UCH-1 (cell line): ENCODE measurements around the gene CHRNA9.

GRCh38 chr4:40225276-40225867, 28.5 kb downstream of the RHOH start:
- RRBS: no CpG with 5 or more reads among the region's 8 CpGs

DNA sequence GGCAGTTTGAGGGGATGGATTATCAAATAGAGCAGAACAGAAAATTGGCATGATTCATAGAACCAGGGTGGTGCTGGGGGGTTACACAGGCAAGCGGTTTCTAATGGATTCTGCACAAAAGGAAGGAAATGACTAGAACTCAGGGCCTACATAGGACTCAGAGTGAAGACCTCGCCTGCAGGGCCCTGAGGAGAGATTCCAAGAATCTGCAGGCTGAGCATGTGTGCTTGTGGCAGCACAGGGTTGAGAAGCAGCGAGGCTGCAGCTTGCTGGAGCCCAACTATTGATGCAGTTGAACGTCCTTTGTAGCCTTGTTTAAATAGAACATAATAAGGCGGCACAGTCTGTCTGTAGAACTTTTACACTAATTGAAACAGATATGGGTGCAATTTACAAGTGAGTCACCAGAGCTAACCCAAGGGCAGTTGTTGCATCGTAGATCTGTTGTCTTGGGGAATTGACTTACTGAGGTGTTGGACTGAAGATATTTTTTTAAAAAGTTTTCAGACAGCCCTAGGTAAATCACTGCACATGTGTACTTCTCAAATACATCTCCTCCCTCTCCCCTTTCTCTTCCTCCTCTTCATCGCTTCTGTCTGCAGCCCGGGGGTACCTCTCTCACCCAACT, 58.2 kb downstream of the RHOH start:
- RRBS: no CpG with 5 or more reads among the region's 8 CpGs

DNA sequence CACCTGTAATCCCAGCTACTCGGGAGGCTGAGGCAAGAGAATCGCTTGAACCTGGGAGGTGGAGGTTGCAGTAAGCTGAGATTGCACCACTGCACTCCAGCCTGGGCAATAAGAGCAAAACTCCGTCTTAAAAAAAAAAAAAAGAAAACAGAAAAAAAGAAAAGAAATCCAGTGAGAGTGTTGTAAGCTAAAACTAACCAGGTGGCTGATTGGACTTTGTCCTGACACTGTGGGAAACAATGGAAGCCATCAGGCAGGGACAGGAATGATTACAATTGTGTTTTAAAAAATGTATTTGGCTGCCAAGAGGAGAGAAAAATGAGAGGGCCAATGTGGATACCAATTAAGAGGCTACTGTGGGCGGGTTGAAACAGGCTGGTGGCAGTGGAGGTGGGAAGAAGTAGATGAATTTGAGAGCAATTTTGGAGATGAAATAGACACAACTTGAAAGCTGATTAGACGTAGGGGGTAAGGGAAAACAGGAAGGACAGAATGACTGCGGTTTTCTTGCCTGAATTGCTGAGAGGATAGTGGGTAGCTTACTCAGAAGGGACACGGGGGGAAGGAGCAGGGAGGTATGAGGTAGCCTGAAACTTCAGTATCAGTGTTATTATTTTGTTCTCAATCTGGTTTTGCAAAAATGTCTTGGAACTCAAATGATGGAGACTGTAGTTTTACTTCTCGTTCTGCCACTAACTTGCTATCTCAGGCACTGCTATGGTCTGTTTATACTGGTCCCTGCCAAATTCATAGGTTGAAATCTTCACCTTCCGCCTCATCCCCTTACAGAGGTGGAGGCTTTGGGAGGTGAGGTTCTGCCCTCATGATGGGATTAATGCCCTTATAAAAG, 45.6 kb upstream of the CHRNA9 start:
- RRBS: no CpG with 5 or more reads among the region's 9 CpGs

GRCh38 chr4:40308900-40310087, 25.8 kb upstream of the CHRNA9 start:
- RRBS: no CpG with 5 or more reads among the region's 15 CpGs

- RRBS: no CpG with 5 or more reads among the region's 3 CpGs
Observed at GRCh38 chr4:40316163-40316732, 18.9 kb upstream of the CHRNA9 start.

DNA sequence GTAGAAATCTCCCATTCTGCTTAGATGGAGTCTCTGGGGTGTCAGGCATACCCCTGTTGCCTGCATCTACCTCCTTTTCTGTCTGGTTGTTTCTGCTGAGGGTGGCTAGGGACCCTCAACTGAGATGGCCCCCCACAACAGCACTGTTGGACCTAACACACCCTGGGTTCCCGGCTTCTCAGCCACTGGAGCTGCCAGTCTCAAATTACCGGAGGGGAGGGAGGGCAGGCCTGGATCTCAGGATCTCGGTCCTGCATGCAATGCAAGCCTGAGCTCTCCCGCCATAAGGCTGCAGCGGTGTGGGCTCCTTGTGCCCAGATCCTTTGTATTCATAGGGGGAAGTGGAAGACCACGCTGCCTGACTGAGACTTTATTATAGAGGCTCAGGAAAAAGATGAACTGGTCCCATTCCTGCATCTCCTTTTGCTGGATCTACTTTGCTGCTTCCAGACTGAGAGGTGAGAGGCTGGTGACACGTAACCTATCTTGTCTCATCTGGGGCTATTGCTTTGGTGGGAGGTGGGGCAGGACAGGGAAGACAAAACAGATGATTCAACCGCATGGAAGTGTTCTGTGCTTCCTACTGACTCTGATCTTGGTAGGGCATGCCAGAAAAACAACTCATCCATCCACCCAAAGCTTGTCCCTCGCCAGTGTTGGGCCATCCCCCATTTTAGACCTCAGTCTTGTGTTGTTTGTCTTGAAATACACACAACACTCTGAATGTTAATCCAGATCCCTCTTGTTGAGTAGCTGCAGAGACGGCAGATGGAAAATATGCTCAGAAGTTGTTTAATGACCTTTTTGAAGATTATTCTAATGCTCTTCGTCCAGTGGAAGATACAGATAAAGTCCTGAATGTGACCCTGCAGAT, at the start of gene CHRNA9:
TSS of gene CHRNA9 (plus strand) at position 260 of the 874 bp plus-strand sequence.
- RRBS: 100% methylated on average over 1 of the region's 11 CpGs

GRCh38 chr4:40405169-40405569, 70.0 kb downstream of the CHRNA9 start:
- RRBS: no CpG with 5 or more reads among the region's 3 CpGs

- RRBS: no CpG with 5 or more reads among the region's 19 CpGs
Observed at GRCh38 chr4:40438777-40439157, 103.6 kb downstream of the CHRNA9 start.

- RRBS: no CpG with 5 or more reads among the region's 7 CpGs
Observed at GRCh38 chr4:40448785-40449399, 113.8 kb downstream of the CHRNA9 start.

DNA sequence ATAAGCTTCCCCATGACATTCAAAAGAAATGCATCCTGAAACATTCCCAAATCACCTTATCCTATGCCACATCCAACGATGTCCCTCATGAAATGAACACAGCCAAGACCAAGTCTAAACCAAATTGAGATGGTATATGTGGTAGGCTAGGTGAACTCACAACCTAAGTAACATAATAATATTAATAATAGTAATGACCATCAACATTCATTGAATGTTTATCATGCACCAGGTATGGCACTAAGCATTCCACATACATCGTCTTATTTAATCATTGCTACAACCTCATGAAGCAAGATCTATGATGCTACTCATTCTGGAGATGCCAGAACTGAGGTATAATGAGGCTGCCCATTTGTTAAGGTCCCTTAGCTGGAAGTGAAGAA, 137.8 kb downstream of the CHRNA9 start:
- RRBS: no CpG with 5 or more reads among the region's 2 CpGs

DNA sequence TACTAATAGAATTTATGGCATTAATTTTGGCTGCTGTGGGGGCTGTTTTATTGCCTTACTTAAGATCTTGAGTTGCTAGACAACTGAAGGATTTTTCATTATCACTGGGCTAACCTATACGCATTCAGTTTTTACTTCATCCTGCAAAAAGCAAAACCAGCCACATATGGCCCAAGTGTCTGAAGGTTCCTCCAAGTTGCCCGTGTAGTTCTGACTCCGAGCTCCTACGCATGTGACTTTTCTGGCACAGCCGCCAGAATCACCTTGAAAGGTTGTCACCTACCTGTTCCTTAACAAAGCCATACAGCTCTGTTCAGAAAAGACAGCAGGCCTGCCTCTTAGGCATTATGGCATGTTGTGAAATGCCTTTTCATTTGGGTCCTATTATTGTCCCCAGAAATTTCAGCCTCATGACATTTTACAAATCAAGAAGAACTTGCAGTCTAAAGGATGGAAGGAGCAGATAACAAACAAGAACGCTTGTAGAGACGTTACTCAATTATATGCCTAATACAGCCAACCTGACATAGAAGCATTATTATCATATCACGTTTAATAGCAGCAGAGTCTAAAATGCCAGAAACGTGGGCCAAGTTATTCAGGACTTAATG, 118.6 kb downstream of the RBM47 start:
- RRBS: no CpG with 5 or more reads among the region's 9 CpGs

DNA sequence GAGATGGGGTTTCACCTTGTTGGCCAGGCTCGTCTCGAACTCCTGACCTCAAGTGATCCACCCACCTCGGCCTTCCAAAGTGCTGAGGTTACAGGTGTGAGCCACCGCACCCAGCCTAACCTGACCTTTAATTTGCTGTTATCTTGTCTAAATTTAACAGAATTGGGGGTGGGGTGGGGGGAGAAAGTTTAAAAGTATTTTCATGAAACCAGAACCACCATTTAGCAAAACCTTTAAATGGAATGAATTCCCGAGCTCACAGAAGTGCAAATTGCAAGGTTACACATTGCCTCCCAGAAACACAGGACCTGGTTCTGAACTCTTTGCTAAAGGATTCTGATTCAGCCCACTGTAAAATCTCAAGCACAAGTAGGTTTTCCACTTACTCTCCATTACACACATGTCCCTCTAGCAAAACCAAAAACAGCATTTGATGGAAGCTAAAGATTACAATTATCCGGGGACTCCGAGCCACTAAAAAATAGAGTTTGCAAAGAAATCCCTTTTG, 115.7 kb downstream of the RBM47 start:
- RRBS: no CpG with 5 or more reads among the region's 7 CpGs

DNA sequence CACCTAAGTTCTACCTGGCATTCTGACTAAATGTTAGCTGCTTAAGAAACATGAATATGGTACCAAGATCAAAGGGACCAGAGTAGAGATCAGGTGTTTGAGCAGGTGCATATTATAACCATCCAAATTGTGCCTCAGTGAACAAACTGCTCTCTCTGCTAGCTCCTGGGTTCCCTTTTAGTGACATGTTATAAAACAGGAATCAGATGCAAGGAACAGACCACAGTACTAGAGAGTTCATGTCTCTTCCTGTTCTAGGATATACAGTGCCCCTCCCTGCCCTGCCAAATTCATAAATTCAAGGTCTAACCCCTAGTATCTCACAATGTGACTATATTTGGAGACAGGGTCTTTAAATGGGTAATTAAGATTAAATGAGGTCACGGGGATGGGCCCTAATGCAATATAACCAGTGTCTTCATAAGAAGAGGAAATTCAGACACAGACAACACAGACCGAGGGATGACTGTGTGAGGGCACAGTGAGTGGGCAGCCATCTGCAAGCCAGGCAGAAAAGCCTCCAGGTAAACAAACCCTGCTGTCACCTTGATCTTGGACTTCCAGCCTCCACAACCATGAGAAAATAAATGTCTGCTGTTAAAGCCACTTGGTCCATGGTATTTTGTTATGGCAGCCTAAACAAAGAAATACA, 82.6 kb downstream of the RBM47 start:
- RRBS: no CpG with 5 or more reads among the region's 2 CpGs

DNA sequence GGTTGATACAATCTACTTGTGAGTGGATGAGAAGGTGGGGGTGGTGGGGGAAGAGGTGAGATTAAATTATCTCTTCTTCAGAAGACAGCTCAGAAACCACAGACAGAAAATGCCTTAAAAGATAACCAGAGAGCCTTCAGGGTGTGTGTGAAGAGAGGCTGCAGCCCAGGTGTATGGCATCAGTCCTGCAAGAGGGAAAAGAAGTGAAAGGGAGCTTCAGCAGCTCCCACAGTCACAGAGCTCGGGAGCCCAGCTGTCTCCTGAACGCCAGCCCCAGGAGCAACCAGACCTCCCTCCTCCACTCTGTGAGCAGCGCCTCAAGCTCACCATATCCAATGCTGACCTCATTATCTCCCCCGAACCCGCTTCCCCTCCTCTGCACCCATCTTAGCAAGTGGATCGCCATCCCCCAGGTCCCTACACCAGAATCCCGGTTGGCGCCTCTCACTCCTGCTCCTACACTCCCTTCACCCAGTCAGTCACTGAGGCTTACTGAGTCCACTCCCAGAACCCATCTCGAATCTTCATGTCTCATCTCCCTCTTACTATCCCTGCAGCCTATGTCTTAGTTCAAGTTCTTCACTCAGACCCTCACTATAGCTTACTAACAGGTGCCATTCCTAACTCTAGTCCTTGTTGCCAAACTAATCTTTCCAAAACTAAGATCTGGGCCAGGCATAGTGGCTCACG, 47.9 kb downstream of the RBM47 start:
- RRBS: no CpG with 5 or more reads among the region's 10 CpGs

DNA sequence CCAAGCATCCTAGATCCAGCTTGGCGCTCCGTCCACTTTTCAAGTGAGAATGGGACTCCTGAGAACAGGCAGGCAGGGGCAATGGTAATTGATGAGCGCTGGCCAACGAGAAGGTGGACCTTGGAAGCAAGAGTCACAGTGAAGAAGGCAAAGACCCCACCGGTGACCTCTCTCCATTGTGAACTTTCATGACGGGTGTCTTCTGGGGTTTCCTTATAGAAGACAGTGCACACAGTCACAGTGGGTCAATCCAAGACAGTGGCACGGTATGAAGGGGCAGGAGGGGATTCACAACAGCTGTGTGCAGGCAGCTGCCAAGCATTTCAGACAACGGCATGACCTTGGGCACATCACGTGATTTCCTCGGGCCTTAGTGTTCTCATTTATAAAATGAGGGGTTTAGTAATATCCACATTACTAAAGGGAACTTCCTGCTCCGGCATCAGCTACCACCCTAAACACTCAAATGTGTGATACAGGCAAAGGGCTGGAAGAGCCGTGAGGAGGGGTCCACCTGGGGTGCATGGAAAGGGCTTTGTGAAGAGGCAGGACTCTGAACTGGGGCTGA, 43.0 kb downstream of the RBM47 start:
- RRBS: no CpG with 5 or more reads among the region's 12 CpGs

DNA sequence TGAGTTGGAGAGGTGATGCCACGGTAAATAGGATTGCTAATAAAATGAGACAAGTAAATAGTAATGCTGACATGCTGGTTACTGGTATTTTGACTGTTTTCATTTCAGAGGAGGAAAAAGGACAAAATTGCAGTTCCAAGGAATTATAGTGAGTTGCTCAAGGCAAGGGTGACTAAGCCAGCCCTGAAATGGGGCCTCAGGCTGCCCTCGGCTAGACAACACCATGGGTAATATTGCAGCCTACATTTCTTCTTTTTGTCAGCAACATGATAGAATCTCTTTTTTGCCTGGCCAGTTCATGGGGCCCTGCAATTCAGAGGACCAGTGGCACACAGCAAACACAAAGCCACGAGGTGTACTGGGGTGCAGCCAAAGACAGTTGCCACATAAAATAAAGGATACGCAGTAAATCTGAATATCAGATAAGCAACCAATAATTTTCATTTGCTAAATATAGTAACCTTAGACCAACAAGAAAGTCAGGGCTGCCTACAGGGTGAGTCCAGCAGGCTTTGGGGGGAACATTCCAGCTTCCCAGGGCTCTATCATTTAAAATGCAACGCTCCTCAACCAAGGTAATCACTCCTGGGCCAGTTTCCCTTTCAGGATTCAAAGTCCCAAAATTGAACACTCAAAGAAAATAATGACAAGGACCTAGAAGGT, 41.8 kb downstream of the RBM47 start:
- RRBS: no CpG with 5 or more reads among the region's 5 CpGs

DNA sequence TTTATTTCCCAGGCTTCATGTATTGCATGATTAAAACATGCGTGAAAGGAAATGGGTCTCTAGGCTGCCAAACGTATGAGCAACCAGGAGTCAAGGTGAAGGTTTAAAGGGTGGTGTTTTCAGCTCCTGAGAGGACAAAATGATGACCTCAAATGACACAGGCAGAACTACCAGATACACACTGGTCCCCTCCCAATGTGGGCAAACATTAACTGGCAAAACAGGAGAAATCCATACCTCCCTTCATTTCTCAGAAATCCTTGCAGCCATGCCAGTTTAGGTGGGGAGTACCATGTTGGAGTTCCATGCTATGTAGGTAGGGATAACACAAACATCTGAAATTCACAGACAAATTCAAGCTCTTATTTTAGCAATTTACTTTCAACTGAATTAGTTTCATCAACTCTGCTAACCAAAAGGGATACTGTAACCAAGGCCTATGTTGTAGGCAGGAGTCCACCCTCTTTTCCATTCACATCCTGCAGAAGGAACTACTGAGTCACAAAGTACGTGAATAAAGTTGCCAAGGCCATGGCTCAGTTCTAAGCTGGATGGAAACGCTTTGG, 58.5 kb upstream of the RBM47 start:
- RRBS: no CpG with 5 or more reads among the region's 4 CpGs

GRCh38 chr4:40840952-40841441, 91.2 kb downstream of the NSUN7 start:
- RRBS: no CpG with 5 or more reads among the region's 6 CpGs

DNA sequence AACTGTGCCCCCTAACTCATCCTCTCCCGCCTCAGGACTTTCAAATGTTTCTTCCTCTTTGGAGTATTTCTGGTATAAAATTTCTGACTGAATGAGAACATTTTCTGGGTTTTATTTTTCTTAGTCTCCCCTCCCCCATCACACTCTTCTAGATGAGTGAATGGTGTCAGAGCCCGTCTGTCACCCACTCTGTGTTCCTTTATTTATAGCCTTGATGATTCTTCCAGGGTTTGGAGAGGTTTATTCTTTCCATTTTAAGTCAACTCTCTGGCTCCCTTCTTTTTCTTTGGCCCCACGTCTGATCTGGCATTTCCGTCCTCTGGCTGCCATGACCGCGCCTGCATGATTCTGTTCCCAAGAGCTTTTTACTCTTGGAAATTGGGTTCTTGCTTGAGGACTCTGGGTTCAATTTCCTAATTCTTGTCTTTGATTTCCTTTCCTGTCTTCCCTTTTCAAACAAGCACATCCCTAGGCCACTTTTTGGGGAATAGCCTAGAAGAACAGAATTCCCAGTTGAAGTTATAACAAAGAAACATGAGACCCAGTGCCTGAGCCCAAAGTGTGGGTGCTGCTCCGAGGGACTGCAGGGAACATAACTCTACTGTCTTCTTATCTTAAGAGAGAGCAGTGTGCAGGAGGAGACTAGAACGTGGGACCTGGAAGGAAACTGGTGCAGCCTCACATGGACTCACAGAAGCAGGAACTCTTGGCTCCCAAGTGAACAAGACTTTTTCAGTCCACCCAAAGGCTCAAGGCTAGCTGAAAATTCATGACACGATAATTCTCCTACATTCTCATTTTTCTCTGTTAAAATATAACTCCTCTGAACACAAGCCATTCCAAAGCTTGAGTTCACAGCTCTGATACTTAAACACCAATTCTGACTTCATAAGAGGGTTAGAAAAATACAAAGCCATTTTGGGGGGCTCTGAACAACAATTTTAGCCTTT, 129.1 kb downstream of the NSUN7 start:
- RRBS: no CpG with 5 or more reads among the region's 9 CpGs

- RRBS: no CpG with 5 or more reads among the region's 7 CpGs
Observed at GRCh38 chr4:41144716-41145329, 69.5 kb downstream of the APBB2 start.